Endothelial cell of umbilical vein (primary cell): ENCODE measurements around a stretch of chr5.

DNA sequence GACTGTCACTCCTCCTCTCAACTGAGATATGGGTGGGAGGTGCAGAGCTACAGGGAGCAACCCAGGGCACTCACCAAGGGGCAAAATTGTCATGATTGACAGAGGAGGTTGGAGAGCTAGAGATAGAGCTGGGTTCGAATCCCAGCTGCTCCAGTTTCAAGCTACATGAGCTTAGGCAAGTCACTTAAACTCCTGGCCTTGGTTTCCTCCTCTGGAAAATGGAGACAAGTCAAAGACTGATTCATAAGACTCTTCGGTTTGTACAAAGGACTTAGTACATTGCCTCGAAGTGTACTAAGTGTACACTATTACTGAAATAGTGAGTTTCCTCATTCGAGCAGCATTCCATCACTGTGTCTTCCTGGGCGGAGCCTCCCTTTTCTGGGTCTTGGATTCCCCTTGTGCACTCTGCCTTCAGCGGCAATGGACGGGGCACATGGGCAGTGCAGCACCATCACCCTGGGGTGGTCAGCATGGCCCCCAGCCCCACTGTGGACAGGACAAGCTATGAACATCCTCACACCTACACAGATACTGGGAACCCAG is 2.9 kb upstream of the PDGFRB start:
- PRO-cap = no peak
CAGE:
- cytosol, long polyA minus RNA = no peak
- cytosol, long polyA plus RNA = no peak
- long polyA plus RNA = no peak
- nucleus, long polyA minus RNA = no peak
- nucleus, long polyA plus RNA = no peak

GRCh38 chr5:150173094-150173649 is 6.6 kb downstream of the CDX1 start:
- PRO-cap = no peak
CAGE:
- cytosol, long polyA minus RNA = no peak
- cytosol, long polyA plus RNA = no peak
- long polyA plus RNA = no peak
- nucleus, long polyA minus RNA = no peak
- nucleus, long polyA plus RNA = no peak

DNA sequence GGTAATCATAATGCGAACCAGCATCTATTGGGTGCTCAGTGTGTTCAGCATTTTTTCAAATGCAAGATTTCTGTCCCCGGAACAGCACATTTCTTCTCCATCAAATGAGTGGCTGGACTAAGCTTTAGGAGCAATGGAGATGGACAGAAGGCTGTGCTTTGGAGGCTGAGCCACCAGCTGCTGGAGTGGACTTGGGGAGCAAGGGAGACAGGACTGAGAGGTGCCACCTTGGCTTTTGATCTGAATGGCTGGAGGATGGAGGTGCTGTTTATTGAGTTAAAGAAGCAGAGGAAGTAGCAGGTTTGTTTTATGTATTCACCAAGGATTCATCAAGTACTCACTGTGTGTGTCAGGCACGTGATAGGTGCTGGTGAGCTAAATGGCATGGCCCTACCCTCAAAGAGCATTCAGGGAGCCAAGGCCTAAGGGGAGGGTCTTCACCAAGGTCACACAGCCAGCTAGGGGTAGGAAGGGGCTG is 7.1 kb downstream of the CDX1 start:
- PRO-cap = no peak
CAGE:
- cytosol, long polyA minus RNA = no peak
- cytosol, long polyA plus RNA = no peak
- long polyA plus RNA = no peak
- nucleus, long polyA minus RNA = no peak
- nucleus, long polyA plus RNA = no peak

GRCh38 chr5:150245229-150245967 is 44.2 kb downstream of the CAMK2A start:
- PRO-cap = no peak
CAGE:
- cytosol, long polyA minus RNA = no peak
- cytosol, long polyA plus RNA = no peak
- long polyA plus RNA = no peak
- nucleus, long polyA minus RNA = no peak
- nucleus, long polyA plus RNA = no peak

- PRO-cap = no peak
CAGE:
- cytosol, long polyA minus RNA = no peak
- cytosol, long polyA plus RNA = no peak
- long polyA plus RNA = no peak
- nucleus, long polyA minus RNA = no peak
- nucleus, long polyA plus RNA = no peak
Observed at GRCh38 chr5:150358242-150358555, 702 bp downstream of the TCOF1 start.

DNA sequence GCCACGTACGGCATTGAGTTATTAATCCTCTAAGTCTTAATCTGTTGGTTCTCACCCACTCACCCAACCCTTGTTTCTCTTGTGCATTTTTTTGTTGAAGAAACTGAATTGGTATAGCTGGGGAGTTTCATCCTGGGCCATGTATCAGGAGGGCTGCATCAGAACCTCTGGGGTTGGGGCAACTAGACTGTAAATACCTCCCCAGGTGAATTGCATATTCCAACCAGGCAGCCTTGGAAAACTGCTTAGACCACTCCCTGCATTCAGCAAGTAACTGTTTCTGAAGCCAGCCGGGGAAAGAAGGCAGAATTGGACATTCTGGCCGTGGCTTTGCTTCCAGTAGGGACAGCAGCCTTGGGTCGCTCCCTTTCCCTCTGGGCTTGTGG is 25.5 kb downstream of the CD74 start:
- PRO-cap = no peak
CAGE:
- cytosol, long polyA minus RNA = no peak
- cytosol, long polyA plus RNA = no peak
- long polyA plus RNA = no peak
- nucleus, long polyA minus RNA = no peak
- nucleus, long polyA plus RNA = no peak

DNA sequence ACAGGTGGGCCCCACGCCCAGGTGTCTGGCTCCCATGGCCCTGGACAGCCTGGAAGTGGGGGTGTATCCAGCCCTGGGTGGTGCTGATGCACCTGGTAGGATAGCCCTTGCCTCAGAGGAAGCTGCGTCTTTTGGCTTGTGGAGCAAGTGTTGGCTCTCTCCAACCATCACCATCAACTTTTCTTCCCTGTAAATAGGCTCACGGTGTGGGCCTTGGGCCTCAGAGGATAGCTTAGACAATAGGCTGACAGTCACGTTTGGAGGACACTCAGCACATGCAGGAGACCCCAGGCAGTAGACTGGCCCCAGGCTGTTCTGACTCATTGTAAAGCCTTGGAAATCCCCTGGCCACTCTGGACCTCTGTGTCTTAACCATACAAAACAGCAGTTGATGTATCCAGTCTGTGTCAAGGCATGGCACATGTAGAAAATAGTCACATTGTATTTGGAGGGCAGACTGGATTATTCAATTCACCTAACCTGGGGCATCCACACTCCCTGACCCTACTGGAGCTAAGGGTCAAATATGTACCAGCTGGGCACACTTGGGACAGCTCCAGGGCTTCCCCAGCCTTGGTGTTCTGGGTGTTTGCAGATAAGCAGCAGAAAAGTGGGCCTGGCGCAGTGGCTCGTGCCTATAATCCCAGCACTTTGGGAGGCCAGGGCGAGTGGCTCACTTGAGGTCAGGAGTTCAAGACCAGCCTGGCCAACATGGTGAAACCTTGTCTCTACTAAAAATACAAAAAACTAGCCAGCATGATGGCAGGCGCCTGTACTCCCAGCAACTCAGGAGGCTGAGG is 18.5 kb downstream of the CD74 start:
- PRO-cap = no peak
CAGE:
- cytosol, long polyA minus RNA = no peak
- cytosol, long polyA plus RNA = no peak
- long polyA plus RNA = no peak
- nucleus, long polyA minus RNA = no peak
- nucleus, long polyA plus RNA = no peak

DNA sequence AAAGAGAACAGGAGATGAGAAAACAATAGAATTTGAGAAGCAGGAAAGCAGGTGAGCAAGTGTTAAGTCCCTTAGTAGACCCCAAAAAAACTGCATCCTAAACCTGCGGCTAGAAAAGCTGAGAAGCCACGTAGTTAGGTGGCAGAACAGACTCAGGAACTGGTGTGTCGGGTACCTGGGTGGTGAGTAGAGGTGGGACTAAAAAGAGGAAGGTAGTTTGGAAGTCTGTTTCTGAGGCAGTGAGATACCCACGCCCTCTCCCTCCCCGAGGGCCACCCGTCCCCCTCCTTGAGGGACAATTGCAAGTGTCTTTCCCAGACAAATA is 6.8 kb upstream of the CD74 start:
- PRO-cap = no peak
CAGE:
- cytosol, long polyA minus RNA = no peak
- cytosol, long polyA plus RNA = no peak
- long polyA plus RNA = no peak
- nucleus, long polyA minus RNA = no peak
- nucleus, long polyA plus RNA = no peak

DNA sequence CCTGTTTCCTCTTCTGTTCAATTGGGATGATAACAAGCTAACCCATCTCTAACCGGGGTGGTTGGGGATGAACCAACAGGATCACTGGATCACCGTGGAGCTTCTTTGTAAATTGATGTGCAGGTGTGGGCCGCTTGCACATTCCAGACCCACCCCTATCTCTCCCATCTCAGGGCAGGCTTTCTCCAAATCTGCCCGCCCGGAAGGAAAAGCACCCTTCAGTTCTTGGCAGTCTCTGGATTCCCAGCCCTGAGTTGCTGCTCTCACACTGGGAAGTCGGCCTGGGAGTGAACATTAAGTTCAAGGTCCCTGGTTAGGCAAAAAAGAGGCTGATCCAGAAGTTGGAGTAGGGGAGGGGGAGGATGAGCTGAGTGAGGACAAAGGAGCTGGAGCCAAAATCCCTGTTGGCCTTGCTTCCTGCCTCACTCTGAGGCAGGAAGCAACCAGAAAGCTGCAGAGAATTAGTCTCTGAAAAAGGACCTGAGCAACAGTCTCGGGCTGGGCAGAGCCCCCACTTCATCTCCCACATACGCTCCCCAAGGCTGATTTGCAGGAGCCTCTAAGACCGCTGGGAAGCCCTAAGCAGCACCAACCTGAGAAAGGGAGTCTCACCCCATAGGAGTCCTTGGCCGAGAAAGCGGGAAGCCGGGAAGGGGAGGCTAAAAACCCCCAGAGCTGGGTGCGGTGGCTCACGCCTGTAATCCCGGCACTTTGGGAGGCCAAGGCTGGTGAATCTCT is 15.0 kb upstream of the RPS14 start:
- PRO-cap = unidirectional peak, plus-strand start at position 422 of the sequence; bidirectional peak, plus-strand start at position 490 of the sequence, minus-strand start at position 429 of the sequence
CAGE:
- cytosol, long polyA minus RNA = no peak
- cytosol, long polyA plus RNA = no peak
- long polyA plus RNA = no peak
- nucleus, long polyA minus RNA = no peak
- nucleus, long polyA plus RNA = no peak

DNA sequence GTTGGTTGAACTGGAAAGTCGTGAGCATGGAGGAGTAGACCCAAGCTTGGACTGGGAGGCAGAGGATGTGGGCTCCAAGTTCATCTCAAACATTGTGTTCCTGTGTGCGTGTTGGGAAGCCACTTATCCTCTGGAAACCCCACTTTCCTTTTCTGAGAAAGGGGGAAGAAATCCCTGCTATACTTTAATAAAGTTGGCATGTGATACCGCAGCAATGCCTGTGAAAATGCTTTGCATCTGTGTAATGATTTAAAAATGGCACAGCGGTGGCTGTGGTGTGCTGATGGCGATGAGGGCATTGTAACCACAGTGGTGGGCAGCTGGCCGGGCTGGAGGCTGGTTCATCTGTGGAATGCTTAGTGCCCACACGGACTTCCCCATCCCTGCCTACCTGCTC is 3.1 kb upstream of the NDST1 start:
- PRO-cap = no peak
CAGE:
- cytosol, long polyA minus RNA = no peak
- cytosol, long polyA plus RNA = no peak
- long polyA plus RNA = no peak
- nucleus, long polyA minus RNA = no peak
- nucleus, long polyA plus RNA = no peak

DNA sequence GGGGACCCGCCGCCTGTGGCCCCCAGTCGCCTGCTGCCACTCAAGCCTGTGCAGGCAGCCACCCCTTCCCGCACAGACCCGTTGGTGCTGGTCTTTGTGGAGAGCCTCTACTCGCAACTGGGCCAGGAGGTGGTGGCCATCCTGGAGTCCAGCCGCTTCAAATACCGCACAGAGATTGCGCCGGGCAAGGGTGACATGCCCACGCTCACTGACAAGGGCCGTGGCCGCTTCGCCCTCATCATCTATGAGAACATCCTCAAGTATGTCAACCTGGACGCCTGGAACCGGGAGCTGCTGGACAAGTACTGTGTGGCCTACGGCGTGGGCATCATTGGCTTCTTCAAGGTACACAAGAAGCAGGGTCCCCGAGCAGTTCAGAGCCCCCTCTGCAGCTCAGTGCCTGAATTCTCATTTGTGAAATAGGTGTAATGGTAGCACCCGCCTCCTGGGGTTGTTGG is 13.5 kb downstream of the NDST1 start:
- PRO-cap = no peak
CAGE:
- cytosol, long polyA minus RNA = no peak
- cytosol, long polyA plus RNA = no peak
- long polyA plus RNA = no peak
- nucleus, long polyA minus RNA = no peak
- nucleus, long polyA plus RNA = no peak

GRCh38 chr5:150547971-150548584 is 40.1 kb downstream of the NDST1 start:
- PRO-cap = no peak
CAGE:
- cytosol, long polyA minus RNA = no peak
- cytosol, long polyA plus RNA = no peak
- long polyA plus RNA = no peak
- nucleus, long polyA minus RNA = no peak
- nucleus, long polyA plus RNA = no peak

GRCh38 chr5:150591021-150591413 is 49.4 kb upstream of the SYNPO start:
- PRO-cap = no peak
CAGE:
- cytosol, long polyA minus RNA = no peak
- cytosol, long polyA plus RNA = no peak
- long polyA plus RNA = no peak
- nucleus, long polyA minus RNA = no peak
- nucleus, long polyA plus RNA = no peak

DNA sequence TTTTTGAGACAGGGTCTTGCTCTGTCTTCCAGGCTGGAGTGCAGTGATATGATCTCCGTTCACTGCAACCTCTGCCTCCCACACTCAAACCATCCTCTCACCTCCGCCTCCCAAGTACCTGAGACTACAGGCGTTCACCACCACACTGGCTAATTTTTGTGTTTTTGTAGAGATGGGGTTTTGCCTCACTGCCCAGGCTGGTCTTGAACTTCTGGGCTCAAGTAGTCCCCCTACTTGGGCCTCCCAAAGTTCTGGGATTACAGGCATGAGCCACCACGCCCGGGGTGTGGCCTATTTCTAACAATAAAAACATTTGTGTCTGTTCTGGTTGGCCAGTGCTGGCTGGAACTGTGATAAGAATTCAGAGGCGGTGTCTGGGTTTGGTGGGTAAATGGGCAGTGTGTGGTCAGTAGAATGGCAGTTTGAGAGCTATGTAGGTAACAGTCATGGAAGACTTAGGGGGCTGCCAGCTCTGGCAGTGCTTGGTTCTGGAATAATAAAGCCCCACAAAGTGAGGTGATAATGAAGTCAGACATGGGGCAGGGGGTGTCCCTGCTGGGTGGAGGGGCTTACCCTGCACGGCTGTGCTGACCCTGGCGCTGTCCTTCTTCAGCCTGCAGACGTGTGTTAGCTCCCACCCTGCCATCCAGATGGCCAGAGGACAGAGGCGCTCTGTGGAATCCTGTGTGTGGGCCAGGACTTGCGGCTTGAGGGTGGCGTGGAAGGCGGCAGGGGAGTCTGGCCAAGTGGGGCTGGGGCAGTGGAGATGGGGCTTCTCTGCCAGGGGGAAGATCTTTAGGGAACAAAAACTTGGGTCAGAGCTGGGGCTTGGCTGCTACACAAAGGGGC is 46.8 kb upstream of the SYNPO start:
- PRO-cap = no peak
CAGE:
- cytosol, long polyA minus RNA = no peak
- cytosol, long polyA plus RNA = no peak
- long polyA plus RNA = no peak
- nucleus, long polyA minus RNA = no peak
- nucleus, long polyA plus RNA = no peak

DNA sequence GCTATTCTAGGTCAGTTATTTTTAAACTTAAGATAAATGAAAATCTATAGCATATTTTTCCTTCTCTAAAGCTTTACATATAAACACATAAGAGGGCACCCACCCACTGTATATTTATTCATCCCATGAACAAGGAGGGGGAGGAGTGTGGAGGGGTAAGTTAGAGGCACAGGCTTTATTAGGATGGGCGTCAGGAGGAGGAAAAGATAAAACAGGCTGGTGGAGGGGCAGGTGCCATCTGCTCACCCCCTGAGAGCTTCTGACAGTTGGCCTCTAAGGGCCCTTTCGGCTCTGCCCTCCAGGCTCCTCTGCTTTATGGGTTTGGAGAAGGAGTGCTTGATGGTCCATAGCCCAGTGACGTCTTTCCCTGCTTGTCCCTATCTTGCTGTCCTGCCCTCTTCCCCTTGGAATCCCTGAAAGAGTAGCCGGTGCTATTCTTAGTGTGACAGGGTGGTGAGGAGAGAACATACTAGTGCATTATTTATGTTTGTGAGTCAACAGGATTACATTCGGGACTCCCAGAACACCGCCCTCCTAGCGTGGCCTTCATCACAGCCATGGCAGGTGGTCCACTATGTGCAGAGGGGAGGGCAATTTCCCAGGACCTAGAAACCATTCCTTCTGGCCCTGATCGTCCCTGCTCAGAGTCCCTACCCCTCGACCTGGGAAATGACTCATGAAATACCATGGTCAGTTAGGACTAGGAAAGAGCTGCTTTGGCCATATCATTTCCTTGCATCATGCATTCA is 7.9 kb upstream of the SYNPO start:
- PRO-cap = no peak
CAGE:
- cytosol, long polyA minus RNA = no peak
- cytosol, long polyA plus RNA = no peak
- long polyA plus RNA = no peak
- nucleus, long polyA minus RNA = no peak
- nucleus, long polyA plus RNA = no peak

GRCh38 chr5:150641250-150641646 is 788 bp downstream of the SYNPO start:
- PRO-cap = bidirectional peak, plus-strand start at chr5:150641577, minus-strand start at chr5:150641141
CAGE:
- cytosol, long polyA minus RNA = no peak
- cytosol, long polyA plus RNA = no peak
- long polyA plus RNA = no peak
- nucleus, long polyA minus RNA = no peak
- nucleus, long polyA plus RNA = no peak

GRCh38 chr5:150642263-150643111 is 2.0 kb downstream of the SYNPO start:
- PRO-cap = bidirectional peak, plus-strand start at chr5:150642759, minus-strand start at chr5:150642675
CAGE:
- cytosol, long polyA minus RNA = no peak
- cytosol, long polyA plus RNA = no peak
- long polyA plus RNA = no peak
- nucleus, long polyA minus RNA = no peak
- nucleus, long polyA plus RNA = no peak

GRCh38 chr5:150644188-150645135 is 4.0 kb downstream of the SYNPO start:
- PRO-cap = no peak
CAGE:
- cytosol, long polyA minus RNA = no peak
- cytosol, long polyA plus RNA = no peak
- long polyA plus RNA = no peak
- nucleus, long polyA minus RNA = no peak
- nucleus, long polyA plus RNA = no peak

DNA sequence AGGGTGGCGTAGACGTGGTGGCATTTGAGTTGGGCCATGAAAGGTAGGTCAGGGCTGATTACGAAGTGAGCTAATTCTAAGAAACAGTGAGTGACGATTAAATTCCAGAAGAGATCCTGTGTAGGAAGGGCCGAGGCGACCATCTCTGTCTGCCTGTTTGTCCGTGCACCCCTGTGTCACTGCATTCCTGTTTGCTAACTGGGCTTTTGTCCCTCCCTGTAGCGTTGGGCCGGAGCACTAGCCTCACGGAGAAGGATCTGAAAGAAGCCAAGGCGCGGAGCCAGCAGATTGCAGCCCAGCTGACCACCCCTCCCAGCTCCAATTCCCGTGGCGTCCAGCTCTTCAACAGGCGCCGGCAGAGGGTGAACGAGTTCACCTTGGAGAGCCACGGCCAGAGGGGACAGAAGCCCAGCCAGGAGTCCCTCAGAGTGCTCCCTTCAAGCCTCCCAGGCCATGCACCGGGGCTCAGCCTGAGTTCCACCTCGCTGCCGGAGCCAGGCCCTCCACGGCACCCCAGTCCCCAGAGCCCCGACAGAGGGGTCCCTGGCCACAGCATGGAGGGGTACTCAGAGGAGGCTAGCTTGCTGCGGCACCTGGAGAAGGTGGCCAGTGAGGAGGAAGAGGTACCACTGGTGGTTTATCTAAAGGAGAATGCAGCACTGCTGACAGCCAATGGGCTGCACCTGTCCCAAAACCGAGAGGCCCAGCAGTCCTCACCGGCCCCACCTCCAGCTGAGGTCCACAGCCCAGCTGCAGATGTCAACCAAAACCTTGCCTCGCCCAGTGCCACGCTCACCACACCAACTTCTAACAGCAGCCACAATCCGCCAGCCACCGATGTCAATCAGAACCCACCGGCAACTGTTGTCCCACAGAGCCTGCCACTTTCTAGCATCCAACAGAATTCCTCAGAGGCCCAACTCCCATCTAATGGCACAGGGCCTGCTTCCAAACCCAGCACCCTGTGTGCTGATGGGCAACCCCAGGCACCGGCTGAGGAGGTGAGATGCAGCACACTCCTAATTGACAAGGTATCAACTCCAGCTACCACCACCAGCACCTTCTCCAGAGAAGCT is 7.6 kb downstream of the SYNPO start:
- PRO-cap = no peak
CAGE:
- cytosol, long polyA minus RNA = no peak
- cytosol, long polyA plus RNA = no peak
- long polyA plus RNA = no peak
- nucleus, long polyA minus RNA = start-site peak on the minus strand centred at position 730 of the sequence, 89 bp wide, 6 reads
- nucleus, long polyA plus RNA = no peak

DNA sequence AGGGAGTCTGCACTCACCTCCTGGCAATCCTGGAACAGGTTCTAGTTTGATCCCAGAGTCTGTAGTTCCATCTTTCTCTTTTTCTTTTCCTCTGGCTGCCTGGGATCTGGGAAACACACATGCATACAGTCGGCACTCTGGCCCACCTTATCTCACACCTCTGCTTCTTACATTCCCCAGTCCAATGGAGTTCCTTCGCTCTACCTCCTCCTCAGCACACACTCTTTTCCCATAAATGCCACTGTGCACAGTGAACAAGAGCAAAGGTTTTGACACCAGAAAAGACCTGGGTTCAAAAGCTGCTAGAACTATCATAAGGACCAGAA is 7.7 kb downstream of the RBM22 start:
- PRO-cap = no peak
CAGE:
- cytosol, long polyA minus RNA = no peak
- cytosol, long polyA plus RNA = no peak
- long polyA plus RNA = no peak
- nucleus, long polyA minus RNA = no peak
- nucleus, long polyA plus RNA = no peak